Hematopoietic multipotent progenitor cell (in vitro differentiated cells): ENCODE measurements around a stretch of chr7.

DNA sequence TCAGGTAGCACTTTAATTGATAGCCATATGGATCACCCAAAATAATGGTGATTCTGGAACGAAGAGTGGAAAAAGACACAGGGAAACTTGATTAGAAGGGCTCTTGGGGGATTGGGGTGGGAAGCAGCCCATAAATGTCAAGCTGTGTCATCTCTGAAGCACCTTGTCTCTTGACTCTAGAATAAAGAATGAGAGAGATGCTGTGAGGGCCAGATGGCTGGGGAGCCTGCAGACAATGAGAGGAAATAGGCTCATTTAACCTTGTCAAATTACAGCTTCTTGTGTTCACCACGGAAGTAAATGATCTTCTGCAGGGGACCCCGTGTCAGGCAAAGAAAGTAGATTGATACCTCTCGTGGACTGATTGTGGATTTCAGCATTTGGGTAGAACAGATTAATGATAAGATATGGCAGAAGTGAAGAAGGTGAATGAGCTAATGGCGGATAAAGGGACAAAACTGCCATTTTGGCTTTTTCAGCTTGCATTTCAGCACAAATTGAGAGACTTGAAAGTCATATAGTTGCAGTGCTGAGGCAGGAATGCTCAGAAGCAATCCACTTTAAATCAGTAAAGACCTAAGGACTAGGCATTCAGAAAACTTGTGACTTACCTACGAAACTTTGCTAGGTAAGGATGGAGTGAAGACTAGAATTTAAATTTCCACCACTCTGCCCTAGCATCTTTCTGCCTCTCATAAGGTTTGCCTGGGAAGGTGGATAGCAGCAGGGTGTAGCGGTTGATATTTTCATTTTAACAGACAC, 159.5 kb downstream of the ST7 start:
- CAGE, long polyA plus RNA = no peak

DNA sequence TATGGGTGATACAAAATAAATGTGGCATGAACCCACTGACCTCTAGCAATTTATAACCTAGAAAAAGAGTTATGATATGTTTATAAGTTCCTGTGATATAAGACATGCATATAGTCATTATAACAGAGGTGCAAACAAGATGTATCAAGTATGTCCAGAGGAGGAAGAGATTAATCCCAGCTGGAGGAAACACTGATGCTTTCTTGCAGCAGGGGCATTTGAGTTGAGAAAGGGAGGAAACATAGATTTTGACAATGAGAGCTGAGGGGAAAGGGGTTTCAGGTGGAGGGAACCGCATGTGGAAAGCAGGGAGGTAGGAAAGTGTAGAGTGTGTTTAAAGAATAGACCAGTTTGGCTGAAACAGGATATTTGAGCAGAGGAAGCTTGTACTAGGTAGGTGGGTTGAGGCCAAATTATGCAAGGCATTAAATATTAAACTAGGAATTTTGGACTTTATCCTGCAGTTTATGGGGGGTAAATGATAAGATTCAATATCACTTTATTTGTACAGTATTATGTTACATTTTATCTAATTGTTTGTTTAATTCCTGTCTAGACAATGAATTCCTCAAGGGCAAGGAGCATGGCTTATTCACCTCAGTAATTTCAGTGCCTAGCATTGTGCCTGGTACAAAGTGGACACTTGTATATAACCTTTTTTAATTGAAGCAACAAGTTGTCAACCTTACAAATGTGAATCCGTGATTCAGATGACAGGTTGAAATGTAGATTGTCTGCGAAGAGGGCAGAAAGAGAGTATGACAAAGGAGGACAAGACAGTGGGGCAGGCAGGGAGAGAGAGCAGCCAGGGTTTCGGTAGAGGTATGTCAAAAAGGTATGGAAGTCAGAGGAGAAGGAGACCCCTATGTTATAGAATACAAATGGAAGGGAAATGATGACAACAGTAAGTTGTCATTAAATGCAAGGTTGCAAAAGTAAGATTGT, 125.9 kb downstream of the CFTR start:
- CAGE, long polyA plus RNA = no peak

DNA sequence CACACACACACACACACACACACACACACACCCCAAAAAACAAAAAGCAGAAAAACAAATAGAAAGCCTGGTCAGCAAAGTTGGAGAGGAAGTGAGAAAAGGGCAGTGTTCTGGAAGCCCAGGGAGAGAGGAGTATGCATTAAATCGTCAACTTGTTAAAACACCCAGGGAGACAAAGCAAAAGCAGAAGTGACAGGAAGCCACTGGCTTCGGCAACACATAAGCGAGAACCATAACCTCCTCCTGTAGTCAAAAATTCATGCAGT, 99.6 kb downstream of the CTTNBP2 start:
- CAGE, long polyA plus RNA = no peak

- CAGE, long polyA plus RNA = no peak
Measured at GRCh38 chr7:117791967-117793003, 81.0 kb downstream of the CTTNBP2 start.

- CAGE, long polyA plus RNA = no peak
Measured at GRCh38 chr7:117999739-118000068, 126.5 kb upstream of the CTTNBP2 start.

GRCh38 chr7:118572786-118573599, 348.5 kb downstream of the ANKRD7 start:
- CAGE, long polyA plus RNA = no peak

- CAGE, long polyA plus RNA = no peak
Measured at GRCh38 chr7:119894909-119895523, 378.0 kb upstream of the KCND2 start.

DNA sequence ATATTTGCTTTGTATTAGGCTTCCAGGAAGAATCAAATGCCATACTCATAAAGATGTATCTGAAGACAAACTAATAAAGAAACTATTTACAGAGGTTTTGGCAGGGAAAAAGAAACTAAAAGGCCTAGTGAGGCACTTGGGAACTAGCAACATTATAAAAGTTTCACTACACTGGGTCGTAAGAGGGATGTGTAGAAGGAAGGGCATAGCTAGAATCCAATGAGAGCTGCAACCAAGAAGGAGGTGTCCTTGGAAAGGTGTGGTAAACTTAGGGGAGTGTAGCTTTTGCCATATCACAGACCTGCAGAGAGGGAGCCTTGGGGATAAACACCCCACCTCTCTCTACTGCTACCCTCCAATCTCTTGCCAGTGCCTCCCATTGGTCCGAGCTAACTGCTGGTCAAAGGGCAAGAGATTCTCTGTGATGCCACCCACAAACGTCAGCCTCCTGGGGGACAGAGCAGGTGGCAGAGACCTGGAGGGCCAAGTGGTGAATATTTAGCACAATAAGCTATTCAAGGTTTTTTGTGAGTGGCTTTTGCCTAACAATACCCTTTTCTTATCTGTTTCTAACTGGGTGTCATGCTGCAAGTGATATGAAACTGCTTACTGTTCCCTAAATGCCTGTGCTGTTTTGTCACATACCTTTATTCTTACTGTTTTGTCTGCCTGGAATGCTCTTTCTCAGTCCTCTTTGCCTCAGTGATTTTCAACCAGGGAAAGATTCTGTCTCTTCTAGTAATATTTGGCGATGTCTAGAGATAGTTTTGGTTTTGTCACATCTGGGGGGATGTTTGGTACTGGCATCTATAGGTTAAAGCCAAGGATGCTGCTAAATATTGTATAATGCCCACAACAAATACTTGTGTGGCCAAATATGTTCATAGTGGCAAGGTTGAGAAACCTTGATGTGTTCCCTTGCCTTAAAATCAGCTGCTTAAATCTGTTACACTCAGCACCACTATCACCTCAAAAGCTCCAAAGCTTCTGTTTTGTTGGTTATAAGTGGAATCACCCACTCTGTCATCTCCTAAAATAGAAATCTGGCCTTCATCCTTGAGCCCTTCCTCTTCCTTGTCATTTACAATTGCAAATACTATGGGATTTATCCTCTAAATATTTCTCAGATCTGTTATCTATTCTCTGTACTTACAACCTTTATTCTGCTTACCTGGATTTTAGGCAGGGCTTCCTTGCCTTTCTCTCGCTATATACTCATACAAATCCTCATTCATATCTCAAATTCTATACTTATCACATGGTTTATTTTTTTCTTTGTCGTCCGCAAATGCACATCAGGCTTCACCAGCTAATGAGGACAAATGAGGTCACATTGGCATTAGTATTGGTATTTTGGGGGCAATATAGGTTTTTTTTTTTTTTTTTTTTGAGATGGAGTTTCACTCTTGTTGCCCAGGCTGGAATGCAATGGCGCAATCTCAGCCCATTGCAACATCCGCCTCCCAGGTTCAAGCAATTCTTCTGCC, 61.1 kb downstream of the CPED1 start:
- CAGE, long polyA plus RNA = no peak

DNA sequence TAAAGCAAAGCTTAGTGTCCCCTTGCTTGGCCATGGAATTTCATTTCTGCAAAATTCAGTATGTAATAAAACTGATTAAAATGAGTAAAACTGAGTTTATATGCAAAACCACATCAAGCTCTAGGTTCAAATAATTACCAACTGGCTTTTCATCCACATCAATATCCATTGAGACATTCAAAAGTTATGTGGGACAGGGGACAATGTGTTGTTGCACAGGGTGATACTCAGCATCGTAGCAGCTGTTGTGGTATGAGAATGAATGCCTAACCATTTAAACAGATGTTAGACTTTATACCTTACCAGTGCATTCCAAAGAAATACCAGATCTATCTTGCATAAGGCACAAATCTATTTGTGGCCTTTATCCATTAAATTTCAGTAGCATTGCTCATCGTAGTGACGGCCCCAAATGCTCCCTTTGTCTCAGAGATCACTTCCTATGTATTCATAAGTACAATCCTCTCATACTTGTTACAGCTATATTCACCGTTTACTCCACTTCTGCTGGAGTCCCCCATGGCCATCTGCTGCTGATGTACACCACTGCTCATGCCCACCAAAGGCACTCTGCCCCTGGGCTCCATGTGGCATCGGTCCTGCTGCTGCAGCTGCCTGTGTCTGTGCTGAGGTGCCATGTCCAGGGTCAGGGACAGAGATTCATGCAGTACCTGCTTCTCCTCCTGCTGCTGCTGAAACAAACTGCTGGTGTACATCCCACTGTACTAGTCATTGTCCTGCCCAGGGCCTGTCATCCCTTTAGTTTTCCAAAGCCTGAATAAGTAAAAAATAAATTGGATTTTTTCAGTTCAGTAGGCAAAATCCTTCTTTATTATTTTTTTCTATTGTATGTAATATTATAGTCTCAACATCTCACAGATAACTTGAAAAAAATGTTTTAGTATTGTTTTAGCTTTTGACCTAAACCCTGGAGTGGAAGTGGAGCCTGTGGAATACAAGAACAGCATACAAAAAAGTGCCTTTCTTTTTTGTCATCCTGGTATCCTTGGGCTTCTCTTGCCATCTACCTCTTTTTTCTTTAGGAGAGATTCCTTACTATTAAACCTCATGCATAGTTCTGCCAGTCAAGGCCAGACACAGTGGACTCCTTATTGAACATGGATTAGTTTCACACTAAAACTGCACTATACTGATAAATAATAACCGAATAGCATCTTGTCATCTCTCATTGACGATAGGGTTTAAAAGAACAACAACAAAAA, 96.5 kb downstream of the CPED1 start:
- CAGE, long polyA plus RNA = no peak

DNA sequence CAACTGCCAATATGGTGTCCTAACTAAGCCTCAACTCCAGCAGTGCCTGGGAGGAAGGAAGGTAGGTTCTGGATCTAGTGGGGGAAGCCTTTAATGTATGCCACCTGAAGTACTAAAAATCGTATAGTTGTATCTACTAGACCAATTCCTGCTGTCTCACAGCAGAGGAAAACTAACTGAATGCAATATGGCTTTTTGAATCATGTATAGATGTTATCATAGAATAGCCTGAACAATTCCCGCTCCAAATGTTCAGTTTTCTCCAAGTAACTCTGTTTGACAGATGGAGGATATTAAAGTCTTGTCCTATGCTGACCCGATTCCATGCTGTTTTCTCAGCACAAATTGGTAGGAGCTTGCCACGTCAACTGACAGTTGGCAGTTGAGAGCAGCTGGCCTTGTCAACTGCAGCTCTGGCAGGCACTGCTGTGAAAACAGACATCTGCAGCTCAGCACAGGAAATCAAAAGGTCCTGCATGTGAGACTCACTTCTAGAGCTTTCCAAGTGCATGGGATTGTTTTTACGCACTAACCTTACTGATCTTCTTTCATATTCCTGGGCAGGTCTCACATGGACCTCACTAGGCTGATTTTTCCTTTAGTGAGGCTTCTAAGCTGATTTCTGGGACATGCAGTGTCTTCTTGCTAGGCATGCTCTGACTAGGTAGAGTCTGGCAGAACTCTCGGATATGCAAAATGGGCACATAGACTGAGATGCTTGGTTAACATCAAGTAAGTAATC, 84.4 kb upstream of the WNT16 start:
- CAGE, long polyA plus RNA = no peak

DNA sequence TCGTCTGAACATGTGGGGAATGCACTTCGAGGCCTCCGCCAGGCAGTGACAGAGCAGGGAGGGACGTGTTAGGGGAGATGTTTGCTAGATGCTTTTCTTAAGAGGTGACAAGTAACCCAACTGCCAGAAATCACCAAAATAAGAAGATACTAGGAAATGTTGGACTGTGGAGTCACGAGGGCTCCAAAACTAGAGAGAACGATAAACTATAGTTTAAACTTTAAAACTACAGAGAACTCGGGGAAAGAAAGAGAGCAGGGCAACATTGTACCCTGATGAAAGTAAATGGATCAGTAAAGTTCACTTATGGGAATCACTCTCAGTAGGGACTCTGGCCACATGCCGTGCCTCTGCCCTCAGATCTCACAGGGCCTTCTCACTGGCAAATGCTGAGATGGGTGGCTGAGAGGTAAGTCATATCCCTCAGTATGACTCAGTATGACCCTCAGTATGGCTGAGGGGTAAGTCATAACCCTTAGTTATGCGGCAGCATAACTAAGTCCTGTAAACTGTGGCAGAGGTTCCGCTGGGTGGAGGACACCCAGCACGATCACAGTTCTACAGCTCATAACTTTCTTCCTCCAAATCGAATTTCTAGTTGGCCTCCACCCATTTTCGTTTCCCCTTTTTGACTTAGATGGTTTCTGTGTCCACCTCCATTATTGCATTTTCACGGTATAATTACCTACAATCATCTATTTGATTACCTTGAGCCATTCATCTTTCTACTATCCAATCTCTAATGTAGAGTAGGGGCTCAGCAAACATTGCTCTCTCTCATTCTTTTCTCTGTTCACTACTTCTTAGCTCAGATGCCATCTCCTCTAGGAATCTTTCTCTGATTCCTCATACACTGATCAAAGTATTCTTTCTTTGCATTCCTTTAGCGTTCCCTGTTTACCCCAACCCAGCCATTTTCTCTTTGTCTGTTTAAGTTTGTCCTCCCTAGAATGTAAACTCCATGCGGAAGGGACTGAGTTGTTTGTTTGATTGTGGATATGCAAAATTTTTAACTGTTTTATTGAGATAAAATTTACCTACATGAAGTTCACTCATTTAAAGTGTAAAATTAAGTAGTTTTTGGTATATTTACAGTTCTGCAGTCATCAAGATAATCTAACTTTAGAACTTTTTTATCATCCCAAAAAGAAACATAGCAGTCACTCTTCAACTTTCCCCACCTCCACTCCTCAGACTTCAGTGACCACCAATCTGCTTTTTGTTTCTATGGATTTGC, 26.4 kb upstream of the WNT16 start:
- CAGE, long polyA plus RNA = no peak

- CAGE, long polyA plus RNA = no peak
Measured at GRCh38 chr7:121371230-121371730, 24.8 kb downstream of the FAM3C start.

GRCh38 chr7:122142912-122143658, 964 bp downstream of the AASS start:
- CAGE, long polyA plus RNA = no peak

- CAGE, long polyA plus RNA = no peak
Measured at GRCh38 chr7:122702272-122702774, 399 bp downstream of the RNF148 start.

DNA sequence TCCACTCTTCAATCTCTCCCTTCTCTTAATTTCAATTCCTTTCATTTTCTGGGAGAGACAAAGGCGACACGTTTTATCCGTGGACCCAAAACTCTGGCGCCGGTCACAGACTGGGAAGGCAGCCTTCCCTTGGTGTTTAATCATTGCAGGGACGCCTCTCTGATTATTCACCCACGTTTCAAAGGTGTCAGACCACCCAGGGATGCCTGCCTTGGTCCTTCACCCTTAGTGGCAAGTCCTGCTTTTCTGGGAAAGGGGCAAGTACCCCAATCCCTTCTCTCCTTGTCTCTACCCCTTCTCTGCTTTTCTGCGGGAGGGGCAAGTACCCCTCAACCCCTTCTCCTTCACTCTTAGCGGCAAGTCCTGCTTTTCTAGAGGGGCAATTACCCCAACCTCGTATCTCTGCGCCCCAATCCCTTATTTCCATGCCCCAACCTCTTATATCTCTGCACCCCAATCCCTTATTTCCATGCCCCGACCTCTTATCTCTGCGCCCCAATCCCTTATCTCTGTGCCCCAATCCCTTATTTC, 68.8 kb downstream of the CADPS2 start:
- CAGE, long polyA plus RNA = no peak

DNA sequence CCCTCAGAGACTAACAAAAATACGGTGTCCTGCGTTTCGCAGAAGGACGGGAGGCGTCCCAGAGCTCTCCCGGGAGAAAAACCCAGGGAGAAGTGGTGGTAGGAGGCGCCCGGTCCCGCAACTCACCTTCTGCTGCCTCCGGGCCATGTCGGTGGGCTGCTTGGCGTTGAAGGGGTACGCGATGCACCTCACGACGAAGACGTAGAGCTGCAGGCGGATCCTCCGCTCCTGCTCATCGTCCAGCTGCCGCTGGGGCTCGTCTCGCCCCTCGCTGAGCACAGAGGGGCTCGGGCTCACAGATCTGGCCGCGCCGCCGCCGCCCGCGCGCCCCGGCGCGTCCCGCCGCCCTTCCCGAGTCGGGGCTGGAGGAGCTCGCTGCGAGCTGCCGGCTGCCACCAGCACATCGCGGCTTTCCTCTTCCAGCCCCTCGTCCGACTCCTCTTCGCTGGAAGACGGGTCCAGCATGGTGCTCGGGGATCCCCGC, 345 bp downstream of the CADPS2 start:
- CAGE, long polyA plus RNA = no peak

- CAGE, long polyA plus RNA = no peak
Measured at GRCh38 chr7:122887114-122887726, 960 bp upstream of the CADPS2 start.

DNA sequence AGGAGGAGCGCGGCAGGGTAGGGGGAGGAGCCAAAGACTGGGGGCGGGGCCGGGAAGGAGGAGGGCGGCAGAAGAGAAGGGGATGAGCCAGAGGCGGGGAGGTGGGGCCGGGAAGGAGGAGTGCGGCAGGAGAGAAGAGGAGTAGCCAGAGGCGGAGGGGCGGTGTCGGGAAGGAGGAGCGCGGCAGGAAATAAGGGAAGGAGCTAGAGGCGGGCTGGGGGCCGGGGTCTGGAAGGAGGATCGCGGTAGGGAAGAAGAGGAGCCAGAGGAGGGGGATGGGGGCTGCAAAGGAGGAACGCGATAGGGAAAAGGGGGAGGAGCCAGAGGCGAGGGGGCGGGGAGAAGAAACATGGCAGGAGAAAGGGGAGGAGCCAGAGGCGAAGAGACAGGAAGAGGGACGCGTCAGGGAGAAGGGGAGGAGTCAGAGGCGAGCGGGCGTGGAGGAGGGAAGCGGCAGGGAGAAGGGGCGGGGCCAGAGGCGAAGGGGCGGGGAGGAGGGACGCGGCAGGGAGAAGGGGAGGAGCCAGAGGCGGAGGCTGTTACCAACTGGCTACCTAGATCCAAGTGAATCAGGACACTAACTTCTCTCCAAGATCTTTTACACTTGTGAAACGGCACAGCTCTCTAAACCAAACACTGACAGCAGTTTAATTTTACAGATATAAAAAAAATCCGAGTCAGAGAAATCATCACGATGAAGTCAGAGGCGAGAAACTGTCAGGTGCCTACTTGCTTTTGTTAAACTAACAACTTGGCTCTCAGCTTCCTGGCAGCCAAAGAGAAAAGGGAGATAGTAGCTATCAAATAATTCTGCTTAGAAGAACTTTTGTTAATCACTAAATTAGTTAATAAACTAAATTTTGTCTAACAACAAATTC, 549 bp upstream of the IQUB start:
- CAGE, long polyA plus RNA = no peak

GRCh38 chr7:123645247-123646043, 10.2 kb upstream of the LMOD2 start:
- CAGE, long polyA plus RNA = no peak

DNA sequence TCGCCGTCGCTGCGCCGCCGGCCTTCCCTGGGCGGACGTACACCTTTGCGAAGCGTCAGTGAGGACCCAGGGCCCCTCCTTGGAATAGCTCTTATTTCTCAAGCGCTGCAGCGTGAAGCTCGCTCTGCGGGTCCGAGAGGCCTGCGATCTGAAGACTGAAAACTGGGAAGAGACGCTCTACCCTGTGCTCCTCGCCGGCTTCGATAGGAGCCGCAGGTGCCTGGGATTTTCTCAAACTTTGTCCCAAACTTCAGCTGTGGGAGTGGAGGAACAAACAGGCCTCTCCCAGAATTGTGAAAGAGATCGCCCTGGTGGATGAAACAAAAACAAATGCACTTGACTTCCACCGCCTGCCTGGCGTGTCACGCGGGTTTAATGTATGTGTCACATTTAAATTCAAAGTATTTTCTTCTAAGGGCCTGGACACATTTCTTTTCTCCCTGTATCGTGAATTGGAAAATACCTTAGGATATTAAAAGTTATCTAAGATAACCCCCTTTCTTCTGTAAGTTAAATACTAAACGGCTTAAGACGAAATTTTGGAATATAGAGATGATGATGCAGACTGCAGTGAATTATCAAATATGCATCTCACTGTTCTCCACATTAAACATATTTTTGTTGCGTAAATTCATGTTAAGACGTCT, 677 bp upstream of the WASL start:
- CAGE, long polyA plus RNA = no peak